ENCODE measurements around a stretch of chr17.

DNA sequence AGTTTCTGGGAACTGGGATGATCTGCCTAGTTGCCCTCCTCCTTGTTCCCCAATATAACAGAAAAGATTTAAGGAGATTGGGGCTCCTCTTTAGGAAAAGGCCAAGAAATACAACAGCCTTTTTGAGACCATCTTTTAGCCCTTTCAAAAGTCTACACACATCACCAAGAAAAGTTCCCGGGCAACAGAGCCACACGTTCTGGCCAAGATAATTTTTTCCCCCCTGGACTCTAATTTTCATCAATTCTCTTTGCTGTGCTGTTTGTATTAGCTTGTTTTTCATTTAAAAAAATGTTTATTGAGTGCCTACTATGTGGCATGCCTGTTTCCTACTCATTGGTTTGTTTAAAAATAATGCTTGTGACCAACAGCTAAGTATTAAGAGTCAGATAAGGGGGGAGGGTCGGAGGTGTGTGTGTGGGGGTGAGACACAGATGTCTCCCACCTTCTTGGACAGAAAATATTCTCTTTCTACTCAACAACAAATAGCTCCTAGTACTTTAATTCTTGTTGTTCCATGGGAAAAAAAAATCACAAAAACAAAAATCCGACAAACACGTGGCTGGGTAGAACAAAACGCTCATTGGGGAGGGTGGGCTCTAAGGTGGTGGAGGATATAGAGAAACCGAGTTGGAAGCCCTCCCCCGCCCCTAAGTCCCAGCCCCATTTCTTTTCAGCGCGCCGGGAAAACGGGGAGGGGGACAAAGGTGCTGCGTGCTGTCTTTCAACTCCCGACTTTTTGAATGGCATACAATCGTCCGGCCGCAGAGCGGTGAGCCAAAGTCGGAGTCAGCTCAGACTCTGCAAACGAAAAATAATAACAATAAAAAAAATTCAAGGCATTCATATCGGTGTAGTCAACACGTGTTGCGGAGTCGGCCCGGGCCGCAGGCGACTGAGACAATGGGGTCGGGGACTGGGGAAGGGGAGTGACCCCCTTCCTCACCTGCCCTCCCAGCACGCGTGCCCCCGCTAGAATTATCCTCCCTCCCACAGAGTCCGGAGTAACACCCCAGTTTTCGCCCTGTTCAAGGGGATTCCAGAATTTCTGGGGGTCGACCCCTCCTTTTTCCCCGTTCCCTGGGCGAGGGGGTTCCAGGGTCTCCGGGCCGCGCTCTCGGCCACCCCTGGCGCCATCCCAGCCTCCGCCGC lies 2.0 kb upstream of the IGF2BP1 start:
- PRO-cap: bidirectional peak, plus-strand start at position 157 of the sequence, minus-strand start outside the sequence; bidirectional peak, plus-strand start at position 667 of the sequence, minus-strand start at position 473 of the sequence; bidirectional peak, plus-strand start at position 749 of the sequence, minus-strand start at position 819 of the sequence

GRCh38 chr17:49193669-49194497 lies 16.5 kb downstream of the GNGT2 start:
- PRO-cap: unidirectional peak, plus-strand start at chr17:49193730; bidirectional peak, plus-strand start at chr17:49193913, minus-strand start at chr17:49193934

DNA sequence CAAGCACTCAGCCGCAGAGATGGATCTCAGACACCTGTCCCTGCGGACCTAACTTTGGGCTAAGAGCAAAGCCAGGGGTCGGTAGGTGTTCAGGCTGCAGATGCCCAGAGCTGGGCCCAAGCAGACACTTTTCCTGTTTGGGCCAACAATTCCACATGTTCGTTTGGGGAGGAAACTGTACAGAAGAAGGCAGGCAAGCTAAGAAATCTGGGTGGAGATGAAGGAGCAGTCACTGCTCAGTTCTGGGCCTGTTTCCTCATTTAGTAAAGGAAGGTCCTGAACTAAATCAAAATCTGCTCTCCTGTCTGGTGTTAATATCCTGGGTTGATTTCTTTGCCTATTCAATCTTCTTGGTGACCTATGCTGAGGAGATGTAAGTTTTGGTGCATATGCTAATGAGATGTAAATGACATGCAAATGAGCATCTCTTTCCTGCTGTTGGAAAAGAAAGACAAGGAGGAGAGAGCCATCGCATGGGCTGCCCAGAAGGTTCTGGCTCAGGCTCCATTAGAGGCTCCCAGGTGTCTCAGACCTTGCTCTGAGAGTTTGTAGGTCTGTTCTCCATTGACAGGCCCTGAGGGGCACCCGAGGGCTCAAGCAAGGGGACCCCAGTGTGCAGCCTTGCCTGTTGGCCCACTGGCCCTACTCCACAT lies 3.2 kb downstream of the ABI3 start:
- PRO-cap: no peak

DNA sequence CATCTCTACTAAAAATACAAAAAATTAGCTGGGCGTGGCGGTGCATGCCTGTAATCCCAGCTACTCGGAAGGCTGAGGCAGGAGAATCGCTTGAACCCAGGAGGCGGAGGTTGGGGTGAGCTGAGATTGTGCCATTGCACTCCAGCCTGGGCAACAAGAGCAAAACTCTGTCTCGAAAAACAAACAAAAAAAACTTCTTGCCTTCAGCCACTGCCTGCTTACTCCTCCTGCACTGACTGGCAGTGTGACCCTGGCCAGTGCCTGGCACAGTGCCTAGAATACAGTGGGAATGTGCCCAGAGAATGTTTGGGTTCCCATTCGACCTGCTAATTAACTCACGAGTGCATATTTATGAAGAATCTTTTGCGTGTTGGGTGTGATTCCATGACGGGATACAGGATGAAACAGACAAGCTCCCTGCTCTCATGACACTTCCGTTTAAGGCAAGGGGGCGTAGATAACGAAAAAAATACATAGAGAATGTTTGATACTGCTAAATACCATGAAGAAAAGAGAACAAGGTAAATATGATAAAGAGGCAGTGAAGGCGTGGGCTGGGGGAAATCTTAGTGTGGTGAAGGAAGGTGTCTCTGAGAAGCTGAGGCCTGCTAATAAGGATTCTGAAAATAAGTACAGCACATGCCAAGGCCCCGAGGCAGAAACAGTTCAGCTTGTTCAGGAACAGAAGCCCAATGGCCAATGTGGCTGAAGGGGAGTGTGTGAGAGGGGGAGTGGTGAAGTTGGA lies 4.2 kb downstream of the ABI3 start:
- PRO-cap: no peak

- PRO-cap: unidirectional peak, minus-strand start at chr17:49219189
Observed at GRCh38 chr17:49218758-49219974, 8.7 kb downstream of the ABI3 start.

GRCh38 chr17:49231821-49232032 lies 1.1 kb upstream of the PHOSPHO1 start:
- PRO-cap: no peak

GRCh38 chr17:49260016-49260993 lies 29.7 kb upstream of the PHOSPHO1 start:
- PRO-cap: bidirectional peak, plus-strand start at chr17:49260248, minus-strand start at chr17:49260206; bidirectional peak, plus-strand start at chr17:49260663, minus-strand start at chr17:49260626

- PRO-cap: no peak
Observed at GRCh38 chr17:49390516-49391522, 23.9 kb downstream of the PHB1 start.

GRCh38 chr17:49404266-49404811 lies 10.3 kb downstream of the PHB1 start:
- PRO-cap: no peak

GRCh38 chr17:49496471-49496835 lies 1.4 kb downstream of the NGFR start:
- PRO-cap: bidirectional peak, plus-strand start at chr17:49496603, minus-strand start at chr17:49496548

DNA sequence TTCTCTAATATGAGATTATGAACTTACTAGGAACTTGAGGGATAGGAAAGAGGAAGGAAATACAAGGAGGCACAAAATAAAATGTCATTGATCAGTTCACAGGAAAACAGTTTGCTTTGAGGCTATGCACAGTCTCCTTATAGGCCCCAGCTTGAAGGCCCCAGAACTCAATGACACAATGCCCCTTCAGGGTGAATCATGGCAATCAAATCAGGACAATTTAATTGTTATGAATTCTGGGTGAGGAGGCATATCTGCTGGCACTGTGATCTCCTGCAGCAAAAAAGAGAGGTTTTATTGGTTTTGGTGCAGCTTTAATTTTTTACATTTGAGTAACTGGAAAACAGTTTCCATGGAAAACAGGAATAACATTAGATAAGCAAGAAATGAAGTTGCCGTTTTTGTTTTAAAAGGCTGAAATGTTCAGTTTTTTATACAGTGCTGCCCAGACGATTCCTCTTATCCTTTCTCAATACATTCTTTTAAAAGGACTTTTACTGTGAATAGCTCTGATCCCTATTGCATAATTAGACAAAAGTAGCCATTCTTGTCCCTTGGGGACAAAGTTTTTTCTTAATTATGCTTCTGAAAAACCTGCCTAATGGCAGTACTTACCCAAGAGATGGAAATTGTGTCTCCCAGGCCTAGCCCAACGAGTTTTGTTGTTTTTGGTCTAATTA lies 27.4 kb downstream of the NXPH3 start:
- PRO-cap: no peak

GRCh38 chr17:49715573-49716499 lies 8.1 kb upstream of the SLC35B1 start:
- PRO-cap: no peak

DNA sequence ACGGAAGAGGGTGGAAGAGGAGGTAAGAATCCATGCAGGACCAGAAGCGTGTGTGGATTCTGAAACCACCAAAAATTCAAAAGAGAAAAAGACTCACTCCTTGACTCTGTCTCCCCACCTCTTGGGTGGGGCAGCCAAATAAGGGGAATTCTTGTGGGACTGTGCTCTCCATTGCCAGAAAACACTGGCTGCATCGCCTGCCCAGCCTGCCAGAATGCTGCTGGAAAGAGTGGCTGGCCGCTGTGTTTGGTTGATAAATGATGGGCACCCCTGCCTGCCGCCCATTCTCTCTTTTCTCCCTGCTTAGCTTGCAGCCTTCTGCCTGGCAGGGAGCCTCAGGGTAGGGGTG lies 11.6 kb upstream of the KAT7 start:
- PRO-cap: no peak

DNA sequence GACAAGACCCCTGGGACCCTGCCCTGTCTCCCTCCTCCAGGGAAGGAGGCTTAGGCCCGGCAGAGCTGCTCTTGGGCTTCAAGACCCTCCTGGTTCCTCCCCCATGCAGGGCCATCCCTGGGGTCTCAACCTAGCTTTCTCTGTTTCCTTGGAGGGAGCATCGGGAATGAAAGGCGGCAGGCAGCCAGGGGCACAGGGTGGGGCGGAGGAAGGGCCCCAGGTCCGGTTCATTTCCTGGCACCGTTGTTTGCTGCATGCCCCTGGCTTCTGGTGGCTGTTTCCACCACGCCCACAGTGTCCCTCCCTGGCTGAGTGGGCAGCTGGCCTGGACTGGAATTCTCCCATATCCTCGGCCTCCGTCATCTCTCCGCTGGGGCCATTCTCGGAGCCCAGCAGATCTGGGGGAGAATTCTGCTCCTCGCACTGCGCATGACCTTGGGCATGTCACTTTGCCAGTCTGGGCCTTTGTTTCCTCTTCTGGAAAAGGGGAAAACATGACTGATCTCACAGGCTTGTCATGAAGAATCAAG lies 12.2 kb upstream of the ITGA3 start:
- PRO-cap: no peak

DNA sequence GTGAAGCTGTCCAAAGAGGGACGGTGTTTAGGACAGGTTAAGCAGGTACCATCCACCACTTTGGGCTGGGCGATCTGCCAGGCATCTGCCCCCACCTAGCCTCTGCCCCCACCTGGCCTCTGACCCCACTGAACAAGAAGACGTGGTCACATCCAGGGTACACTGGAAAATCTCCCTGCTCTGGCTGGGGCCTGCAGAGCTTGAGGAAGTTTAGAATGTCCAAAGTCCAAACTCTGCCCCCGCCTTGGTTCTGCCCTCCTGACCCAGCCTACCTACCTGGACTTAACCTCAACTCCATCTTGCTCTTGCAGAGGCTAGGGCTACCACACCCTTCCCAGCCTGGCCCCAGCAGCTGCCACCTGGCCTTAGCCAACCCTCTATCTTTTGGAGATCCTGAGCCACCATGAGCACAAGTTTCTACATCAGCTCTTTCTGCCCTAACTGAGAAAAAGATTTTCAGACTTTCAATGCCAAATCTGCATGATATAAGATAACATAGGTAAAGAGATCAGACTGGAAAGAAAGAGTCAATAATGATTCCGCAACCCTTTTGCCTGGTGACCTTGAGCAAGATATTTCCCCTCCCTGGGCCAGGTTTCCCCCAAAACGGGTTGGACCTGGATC lies 1.8 kb downstream of the ITGA3 start:
- PRO-cap: no peak

DNA sequence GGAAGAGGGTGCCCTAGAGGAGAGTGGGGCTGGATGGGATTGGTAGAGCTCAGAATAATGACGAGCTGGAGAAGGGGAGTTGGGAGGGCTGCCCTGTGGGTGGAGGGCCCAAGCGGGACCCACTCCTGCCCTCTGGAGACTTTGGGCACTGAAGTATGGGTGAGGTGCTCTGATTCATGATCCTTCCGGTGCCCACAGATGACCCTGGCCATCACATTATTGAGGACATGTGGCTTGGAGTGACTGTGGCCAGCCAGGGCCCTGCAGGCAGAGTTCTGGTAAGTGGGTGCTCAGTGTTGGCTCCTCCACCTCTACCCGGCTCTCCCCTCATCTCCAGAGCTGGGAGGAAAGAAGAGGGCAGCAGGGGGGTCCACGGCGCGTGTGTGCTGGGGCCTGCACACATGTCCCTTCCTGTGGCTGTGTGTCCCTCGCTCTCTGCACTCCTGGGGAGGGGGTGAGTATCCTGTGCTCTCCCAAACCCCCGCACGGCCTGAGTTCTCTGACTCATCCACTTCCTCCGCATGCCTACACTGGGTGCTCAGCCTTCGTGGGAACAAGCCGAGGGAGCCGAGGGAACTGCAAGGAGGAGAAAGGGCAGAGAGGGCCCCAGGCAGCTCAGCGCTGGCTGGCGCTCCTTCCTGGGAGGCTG lies 8.5 kb downstream of the ITGA3 start:
- PRO-cap: no peak

DNA sequence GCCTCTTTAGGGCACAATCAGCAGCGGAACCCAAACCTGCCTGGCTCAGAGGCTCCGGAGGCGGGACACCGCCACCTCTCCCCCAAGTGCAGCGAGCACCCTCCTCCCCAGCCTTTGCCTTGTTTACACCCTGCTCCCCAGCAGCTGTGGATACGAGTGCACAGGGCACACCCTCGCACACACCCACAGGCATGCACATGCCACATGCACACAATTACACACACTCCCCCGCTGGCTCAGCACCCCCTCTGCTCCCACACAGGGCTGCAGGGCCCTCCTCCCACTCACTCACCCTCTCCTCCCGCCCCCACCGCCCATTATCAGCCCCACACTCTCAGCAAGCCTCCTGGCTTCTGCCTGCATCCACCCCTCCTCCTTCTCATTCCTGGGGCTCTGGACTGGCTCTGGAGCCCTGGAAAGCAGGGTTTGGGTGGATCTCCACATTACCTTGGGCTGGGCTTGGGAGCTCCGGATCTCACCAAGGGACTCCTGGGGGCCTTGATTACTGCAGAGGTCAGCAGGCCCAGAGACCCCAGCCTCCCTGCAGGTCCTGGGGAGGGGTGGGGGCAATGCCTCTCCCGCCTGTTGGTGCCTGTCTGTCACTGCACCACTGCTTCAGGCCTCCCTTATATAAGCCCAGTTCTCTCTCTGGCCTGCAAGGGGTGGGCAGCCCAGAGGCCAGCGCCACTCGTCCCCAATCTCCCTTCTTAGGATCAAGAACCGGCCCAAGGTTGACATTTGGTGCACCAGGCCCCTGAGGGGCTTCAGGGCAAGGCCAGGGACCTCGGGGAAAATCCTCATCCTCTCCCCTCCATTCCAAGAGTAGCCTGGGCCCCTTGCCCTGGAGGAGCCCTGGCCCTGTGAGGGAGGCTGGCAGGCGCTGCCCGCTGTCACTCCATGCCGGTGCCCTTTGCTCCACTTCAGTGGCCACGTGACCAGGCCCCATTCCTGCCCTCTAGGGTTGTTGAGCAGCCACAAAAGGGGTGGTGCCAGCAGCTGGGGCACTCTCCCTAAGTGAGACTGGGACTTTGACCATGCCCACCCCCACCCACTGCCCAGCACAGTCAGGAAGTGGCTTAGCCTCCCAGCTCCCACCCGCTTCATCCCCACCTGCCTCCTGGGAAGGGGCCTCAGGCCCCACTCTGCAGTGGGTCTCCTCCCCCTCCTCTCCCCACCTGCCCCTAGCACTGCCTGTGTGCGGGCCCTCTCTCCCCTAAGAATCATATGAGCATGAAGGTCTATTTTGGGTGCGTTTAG lies 6.7 kb downstream of the PDK2 start:
- PRO-cap: no peak

DNA sequence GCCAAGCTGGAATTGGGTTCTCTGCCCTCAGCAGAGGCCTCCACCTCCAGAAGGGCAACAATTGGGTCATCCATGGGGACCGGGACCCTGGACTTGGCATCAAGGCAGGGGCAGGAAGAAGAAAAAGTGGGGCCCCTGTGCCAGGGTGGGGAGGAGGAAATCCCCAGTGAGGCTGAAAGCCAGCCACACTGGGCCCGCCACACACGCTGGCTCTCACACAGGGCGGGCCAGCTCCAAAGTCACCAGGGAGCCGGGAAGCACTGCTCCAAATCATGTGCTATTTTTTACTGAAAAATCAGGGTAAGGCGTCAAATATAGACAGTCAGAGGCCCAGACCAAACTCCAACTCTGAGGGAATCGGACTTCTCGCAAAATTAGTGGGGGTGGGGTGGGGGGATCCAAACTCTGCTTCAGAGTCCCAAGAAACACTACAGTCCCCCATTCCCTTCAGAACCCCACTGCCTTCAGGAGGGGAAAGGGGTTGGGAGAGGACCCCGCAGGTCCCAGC lies 3.1 kb downstream of the PPP1R9B start:
- PRO-cap: no peak

DNA sequence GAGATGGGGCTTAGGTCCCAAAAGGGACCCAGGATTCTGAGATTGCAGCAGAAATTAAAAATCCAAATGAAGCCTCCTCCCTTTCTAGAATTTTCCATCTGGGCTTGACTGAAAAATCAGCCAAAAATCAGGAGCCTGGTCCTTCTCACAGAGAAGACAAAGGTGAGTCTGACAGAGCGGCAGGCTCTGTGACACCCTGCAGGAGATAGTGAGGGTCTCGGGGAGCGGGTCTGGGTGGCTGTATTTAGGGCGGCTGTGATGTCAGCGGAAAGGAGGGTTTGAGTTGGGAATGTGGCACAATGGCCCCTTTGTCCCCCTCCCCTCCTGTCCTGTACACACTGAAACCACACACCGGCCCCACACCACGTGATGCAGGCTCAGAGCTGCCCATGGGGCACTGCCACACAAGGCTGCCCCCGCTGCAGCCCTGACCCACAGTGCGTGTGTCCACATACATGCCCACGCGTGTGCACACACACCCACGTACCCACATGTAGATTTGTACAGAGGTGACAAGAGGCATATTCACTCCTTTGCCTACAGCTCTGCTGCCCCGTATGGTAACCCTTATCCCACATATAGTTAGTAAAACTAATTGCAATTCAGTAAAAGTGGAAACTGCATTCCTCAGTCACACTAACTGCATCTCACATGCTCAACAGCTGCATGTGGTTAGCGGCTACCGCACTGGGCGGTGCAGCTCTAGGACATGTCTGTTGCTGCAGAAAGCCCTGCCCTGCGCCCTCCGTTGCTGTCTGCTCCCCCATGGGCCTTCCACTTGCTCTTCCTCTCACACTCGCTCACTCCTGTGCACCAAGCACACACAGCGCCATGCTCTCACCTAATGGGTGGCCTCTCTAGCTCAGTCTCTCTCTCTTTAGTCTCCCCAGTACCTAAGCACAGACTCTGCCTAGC lies 15.4 kb downstream of the SGCA start:
- PRO-cap: no peak

GRCh38 chr17:50196867-50197126 lies 4.6 kb downstream of the COL1A1 start:
- PRO-cap: no peak